Kidney (tissue), 2 donors: ENCODE measurements around the genes EMD, DNASE1L1 and IKBKG.

DNA sequence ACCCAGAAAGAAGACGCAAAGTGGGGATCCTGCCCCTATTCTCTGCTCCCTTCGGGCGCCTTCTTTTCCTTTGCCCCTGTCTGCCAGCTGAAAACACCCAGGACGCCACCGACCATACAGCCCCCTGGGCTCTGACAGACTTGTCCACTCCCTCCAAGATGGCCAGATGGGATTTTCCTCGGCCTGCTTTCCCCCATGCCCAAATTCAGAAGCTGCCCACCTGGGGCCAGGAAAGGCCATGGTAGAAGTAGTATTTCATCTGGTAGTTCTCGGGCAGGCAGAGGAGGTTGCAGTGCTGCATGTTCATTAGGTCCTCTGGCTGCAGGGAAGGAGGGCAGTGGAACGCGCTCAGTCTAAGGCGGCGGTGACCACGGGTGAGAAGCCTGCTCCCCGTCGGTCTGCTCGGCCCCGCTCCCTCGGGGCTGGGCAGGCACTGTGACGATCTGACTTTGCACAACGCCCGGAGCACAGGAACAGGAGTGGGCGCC lies 636 bp downstream of the NAA10 start:
- PRO-cap = no peak
- RRBS = no CpG with 5 or more reads among the region's 21 CpGs

GRCh38 chrX:154018432-154018787 lies 1.3 kb downstream of the IRAK1 start:
- PRO-cap = no peak
- RRBS = 84% methylated on average over 5 of the region's 13 CpGs

DNA sequence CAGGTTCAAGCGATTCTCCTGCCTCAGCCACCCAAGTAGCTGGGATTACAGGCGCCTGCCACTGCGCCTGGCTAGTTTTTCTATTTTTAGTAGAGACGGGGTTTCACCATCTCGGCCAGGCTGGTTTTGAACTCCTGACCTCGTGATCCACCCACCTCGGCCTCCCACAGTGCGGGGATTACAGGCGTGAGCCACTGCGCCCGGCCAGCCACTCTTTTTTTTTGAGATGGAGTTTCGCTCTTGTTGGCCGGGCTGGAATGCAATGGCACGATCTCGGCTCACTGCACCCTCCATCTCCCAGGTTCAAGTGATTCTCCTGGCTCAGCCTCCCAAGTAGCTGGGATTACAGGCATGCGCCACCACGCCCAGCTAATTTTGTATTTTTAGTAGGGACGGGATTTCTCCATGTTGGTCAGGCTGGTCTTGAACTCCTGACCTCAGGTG lies 32.9 kb upstream of the IRAK1 start:
- PRO-cap = no peak
- RRBS = no CpG with 5 or more reads among the region's 18 CpGs

DNA sequence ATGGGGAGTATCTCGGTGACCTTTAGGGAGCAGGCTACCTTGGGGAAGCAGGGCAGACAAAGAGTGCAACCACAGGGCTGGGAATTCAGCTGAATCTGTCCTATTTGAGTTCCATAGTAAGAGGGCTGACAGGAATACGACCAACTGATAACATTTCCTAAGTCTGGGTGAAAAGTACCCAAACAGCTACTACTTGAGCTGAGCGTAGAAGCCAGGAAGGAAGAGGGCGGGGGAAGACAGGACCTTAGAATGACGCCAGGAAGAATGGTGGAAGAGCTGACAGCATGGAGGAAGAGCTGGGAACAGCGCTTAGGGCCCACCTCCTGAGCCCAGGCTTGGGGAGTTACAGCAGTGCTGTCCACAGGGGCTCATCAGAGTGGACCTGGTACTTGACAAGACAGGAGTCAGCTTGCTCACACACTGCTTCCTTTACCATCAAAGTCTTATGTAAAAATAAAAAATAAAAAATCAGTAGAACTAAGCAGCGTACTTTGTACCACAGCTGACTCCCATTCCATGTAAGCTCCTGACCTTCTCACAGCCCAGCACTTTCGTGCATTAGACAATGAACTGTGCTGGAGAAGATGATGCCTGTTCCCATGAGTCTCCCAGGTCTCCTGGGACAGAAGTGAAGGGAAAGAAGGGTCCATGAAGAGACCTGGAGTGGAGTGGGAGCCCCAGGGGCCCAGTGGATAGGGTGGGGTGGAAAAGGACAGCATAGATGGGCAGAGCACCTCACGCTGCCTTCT lies 14.2 kb downstream of the MECP2 start:
- PRO-cap = no peak
- RRBS = no CpG with 5 or more reads among the region's 9 CpGs

- PRO-cap = no peak
- RRBS = no CpG with 5 or more reads among the region's 5 CpGs
These were observed 13.0 kb downstream of the MECP2 start for GRCh38 chrX:154084378-154085146.

- PRO-cap = no peak
- RRBS = no CpG with 5 or more reads among the region's 11 CpGs
These were observed 20.2 kb upstream of the OPN1LW start for GRCh38 chrX:154123608-154124430.

DNA sequence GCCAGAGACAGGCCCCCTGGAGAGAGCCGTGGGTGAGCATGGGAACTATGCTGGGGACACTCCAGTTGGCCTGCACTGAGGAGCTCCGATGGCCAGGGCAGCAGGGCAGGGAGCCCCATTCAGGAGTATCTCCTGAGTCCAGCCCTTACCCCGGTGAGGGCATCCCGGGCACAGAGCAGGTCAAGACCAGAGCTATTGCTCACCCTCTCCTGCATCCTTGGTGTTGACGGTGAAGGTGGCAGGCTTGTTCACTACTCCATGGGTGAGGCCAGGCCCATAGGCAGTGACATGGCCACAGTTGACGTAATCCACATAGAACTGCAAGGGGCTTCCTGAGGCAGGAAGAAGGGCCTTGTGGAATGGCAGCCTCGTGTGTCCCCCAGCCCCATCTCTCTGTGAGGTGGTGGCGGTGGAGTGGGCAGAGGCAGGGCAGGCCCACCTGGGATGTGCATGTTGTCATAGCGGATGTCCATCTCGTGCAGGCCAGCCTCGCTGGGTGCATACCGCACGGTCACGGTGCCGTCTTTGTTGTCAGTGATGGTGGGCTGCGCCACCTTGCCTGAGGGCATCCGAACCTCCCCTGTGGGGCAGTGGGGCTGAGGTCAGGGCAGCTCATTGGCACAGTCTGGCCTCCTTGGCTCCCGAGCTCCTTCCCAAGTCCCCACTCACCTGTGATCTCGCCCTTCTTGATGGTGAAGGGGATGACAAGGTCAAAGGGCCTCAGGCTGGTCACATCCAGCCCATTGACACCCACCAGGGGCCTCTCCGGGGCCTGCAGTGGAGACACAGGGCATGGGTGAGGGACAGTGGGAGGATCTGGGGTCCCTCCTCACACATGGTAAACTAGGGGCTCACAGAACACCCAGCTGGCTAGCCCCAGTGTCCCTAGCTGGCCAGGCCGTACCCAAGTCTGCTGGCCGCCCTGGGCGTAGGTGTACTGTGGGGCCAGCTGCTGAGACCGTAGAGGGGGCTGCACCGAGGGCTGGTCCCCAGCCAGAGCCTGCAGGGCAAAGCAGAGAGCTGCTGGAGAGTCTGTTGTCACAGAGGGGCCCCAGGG lies 20.4 kb downstream of the FLNA start:
- PRO-cap = no peak
- RRBS = no CpG with 5 or more reads among the region's 25 CpGs

GRCh38 chrX:154365788-154366739 lies 8.4 kb downstream of the FLNA start:
- PRO-cap = no peak
- RRBS = 85% methylated on average over 14 of the region's 41 CpGs

- PRO-cap = bidirectional peak, plus-strand start at chrX:154369158, minus-strand start at chrX:154368889
- RRBS = no CpG with 5 or more reads among the region's 13 CpGs
These were observed 5.7 kb downstream of the FLNA start for GRCh38 chrX:154368513-154369302.

GRCh38 chrX:154373077-154374012 lies 1.1 kb downstream of the FLNA start:
- PRO-cap = bidirectional peak, plus-strand start at chrX:154373643, minus-strand start at chrX:154373395
- RRBS = no CpG with 5 or more reads among the region's 19 CpGs

DNA sequence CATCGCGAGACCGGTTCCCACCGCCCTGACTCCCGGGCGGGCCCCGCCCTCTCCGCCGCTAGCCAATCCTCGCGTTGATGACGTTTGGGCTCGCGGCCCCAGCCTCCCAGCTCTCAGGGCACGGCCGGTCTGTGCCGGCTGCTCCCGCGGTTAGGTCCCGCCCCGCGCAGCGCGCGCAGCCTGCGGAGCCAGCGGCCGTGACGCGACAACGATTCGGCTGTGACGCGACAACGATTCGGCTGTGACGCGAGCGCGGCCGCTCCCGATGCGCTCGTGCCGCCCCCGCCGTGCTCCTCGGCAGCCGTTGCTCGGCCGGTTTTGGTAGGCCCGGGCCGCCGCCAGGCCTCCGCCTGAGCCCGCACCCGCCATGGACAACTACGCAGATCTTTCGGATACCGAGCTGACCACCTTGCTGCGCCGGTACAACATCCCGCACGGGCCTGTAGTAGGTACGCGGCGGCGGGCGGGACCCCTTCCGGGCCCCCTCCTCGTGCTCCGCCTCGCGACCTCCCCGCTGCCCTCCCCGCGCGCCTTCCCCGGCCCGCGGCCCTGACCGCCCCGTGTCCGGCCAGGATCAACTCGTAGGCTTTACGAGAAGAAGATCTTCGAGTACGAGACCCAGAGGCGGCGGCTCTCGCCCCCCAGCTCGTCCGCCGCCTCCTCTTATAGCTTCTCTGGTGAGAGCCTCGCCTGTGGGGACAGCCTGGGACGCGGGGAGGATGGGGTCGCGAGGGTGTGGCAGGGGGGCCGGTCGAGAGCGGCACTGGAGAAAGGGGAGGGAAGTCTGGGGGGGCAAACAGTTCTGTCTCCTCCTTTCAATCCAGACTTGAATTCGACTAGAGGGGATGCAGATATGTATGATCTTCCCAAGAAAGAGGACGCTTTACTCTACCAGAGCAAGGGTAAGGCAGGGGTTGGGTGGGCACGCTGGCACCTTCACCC lies at the start of gene EMD:
Gene EMD, plus strand, starts transcription at position 178 of the 942 bp plus-strand sequence.
- PRO-cap = bidirectional peak, plus-strand start at position 127 of the sequence, minus-strand start outside the sequence; unidirectional peak, plus-strand start at position 233 of the sequence; unidirectional peak, minus-strand start at position 665 of the sequence
- RRBS = 25% methylated on average over 35 of the region's 105 CpGs

GRCh38 chrX:154408434-154409093 lies 490 bp downstream of the DNASE1L1 start:
- PRO-cap = no peak
- RRBS = no CpG with 5 or more reads among the region's 10 CpGs

GRCh38 chrX:154409094-154409893 lies at the start of gene DNASE1L1:
TSS of gene DNASE1L1 (minus strand) at chrX:154409254.
- PRO-cap = no peak
- RRBS = 43% methylated on average over 15 of the region's 28 CpGs

DNA sequence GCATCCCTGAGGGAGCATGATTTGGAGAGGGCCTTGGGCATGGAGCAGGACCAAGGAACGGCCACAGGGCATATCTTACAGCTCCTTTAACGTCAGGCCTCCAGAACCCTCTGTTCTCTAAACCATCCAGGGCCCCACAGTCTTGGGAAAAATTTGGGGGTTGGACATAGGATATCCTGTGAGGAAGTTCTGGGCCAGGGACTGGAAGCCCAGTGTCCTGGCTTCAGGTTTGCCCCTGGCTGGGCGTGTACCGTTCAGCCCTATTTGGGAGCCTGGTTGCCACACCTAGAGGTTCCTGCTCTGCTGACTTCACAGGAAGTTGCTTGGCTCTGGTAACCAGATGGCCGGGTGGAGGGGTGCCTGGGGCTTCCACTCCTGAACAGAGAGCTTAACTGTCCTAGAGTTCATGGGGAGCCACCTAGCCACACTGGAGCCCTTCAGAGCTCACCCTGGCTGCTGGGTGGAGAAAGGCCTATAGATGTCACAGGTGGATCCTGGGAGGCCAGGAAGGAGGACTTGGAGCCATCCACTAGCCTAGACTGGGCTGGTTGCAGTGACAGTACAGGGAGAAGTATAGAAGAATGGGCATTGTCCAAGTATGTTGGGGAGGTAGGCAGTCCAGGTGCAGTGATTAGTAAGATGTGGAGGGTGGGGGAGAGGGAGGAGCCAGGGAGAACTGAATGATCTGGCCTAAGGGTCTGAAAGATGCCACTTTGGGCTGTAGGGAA lies 1.2 kb downstream of the TAFAZZIN start:
- PRO-cap = unidirectional peak, minus-strand start at position 112 of the sequence
- RRBS = no CpG with 5 or more reads among the region's 5 CpGs

DNA sequence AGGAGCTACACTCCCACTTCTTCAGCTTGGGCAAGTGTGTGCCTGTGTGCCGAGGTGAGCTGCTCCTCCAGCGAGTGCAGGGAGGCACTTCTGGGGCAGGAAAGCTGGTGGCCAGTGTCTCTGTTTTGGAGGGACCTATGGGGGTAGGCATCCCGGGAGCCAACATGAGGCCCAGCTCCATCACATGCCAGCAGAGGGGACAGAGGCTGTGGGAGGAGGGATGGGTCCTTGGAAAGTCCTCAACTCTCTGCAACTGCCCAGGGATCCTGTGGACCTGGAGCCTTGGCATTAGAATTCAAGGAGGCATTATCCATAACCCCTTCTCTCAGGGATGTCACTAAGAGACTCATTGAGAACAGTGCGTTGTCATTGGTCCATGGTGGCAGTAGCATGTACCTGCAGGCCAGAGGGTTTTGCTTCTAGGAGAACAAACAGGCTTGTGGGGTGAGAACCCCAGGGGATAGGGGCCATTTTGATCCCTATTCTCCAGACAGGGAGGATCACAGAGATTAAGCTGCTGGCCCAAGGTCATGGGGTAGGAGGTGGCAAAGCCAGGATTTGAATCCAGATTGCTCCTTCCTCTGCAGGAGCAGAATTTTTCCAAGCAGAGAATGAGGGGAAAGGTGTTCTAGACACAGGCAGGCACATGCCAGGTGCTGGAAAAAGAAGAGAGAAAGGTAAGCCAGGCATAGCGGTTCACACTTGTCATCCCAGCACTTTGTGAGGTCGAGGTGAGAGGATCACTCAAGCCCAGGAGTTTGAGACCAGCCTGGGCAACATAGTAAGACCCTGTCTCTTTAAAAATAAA lies 2.4 kb downstream of the TAFAZZIN start:
- PRO-cap = no peak
- RRBS = no CpG with 5 or more reads among the region's 6 CpGs

DNA sequence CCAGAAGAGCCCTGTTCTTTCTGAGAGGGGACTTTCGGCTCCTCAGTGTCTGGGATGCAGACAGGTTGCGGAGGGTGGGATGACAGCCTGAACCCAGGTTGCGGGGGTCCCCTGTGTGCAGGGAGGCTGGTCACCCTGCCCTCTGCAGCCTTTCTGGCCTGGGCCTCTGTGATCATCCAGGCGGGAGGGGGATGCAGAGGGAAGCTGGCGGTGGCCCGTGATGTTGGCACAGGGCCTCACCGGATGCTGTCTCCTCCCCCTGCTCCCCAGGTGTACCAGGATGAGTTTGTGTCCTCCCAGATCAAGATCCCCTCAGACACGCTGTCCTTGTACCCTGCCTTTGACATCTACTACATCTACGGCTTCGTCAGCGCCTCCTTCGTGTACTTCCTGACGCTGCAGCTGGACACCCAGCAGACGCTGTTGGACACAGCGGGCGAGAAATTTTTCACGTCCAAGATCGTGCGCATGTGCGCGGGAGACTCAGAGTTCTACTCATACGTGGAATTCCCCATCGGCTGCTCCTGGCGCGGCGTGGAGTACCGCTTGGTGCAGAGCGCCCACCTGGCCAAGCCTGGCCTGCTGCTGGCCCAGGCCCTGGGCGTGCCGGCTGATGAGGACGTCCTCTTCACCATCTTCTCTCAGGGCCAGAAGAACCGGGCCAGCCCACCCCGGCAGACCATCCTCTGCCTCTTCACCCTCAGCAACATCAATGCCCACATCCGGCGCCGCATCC lies 2.9 kb downstream of the PLXNA3 start:
- PRO-cap = no peak
- RRBS = 95% methylated on average over 1 of the region's 36 CpGs

- PRO-cap = bidirectional peak, plus-strand start at chrX:154547020, minus-strand start at chrX:154546846; bidirectional peak, plus-strand start at chrX:154547347, minus-strand start at chrX:154547243; bidirectional peak, plus-strand start at chrX:154547622, minus-strand start at chrX:154547563
- RRBS = 28% methylated on average over 81 of the region's 137 CpGs
These were observed at the start of gene IKBKG for GRCh38 chrX:154546731-154547824. TSS of gene IKBKG (plus strand) at chrX:154547620.

DNA sequence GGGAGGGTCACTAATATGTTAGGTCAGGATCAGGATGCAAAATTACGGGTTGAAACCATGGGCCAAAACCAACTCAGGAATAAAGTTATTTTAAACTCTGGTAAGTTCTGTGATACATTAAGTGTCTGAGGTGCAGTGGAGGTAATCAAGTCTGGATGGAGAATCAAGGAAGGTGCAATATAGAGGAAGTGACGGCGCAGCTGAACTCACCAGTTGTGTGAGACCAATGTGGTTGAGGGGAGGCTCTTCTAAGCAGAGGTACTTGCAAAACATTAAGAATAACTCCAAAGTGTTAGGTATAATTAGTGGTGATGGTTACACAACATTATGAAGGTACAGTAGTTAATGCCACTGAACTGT lies 19.7 kb downstream of the GAB3 start:
- PRO-cap = no peak
- RRBS = no CpG with 5 or more reads among the region's 3 CpGs

DNA sequence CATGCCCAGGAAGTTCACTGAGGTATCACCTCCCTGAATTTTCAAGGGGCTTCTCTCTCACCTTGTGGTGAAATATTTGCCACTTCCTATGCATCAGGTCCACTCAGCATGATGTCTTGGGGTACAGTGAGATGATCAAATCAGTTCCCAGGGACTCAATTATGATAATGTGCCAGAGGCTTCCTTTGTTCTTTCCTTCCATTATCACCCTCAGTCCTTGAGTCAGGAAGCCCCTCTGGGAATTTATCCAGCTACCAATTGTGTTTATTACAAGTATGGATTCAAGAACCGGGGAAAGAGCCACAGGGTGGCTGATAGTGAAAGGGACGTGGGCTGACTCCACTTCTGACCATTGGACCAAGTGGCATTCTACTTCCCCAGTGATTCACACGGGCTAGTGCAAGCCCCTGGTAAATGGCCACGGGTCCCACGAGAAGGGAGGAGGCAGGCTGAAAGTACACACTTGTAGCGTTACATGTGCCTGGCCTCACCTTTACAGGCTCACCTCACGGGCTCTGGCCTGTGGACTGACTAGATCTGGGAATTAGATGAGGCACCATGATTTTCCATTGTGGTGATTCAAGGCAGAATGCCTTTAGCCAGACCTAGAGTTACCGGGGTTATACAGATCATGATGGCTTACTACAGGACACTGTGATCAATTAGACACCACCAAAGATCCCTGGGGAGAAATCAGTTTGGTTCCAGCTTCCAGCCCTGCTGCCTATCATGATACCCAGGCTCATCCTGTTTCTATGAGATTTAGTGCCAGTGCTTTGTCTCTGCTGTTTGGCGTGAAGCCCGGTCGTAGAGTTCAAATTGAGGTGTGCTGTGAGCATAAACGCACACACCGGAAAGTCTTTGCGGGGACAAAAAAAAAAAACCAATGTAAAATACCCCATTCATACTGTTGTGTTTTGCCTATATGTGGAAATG lies 1.0 kb upstream of the DKC1 start:
- PRO-cap = no peak
- RRBS = 43% methylated on average over 1 of the region's 14 CpGs

- PRO-cap = no peak
- RRBS = no CpG with 5 or more reads among the region's 7 CpGs
These were observed 14.4 kb downstream of the DKC1 start for GRCh38 chrX:154776701-154777924.